Zone of skin (tissue), 1 donor: ENCODE results near the genes DNAI2, CD300A, CD300LB, NAT9 and USH1G.

DNA sequence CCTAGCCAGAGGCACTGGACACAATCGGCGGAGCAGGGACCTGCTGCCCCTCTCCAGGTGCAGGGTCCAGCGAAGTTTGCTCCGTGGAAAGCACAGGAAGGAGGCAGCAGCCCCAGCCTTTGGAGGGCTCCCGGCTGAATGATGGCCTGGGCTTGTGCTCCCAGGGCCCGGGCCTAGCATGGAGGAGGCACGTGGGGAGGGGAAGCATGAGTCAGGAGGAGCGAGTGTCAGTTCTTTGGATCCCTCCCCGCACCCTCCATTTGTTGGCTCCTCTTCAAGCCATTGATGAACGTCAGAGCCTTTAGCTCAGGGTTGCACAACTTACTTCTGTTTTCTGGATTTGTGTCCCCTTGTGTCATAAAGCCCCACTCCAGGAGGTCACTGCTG, 25.8 kb downstream of the TTYH2 start:
- RRBS, result 40% methylated on average over 1 of the region's 10 CpGs

- RRBS, result no CpG with 5 or more reads among the region's 13 CpGs
Measured at GRCh38 chr17:74241364-74241979, 28.1 kb downstream of the TTYH2 start.

GRCh38 chr17:74273960-74274557, at the start of gene DNAI2:
DNAI2 (plus strand) TSS chr17:74274234.
- RRBS, result no CpG with 5 or more reads among the region's 34 CpGs

DNA sequence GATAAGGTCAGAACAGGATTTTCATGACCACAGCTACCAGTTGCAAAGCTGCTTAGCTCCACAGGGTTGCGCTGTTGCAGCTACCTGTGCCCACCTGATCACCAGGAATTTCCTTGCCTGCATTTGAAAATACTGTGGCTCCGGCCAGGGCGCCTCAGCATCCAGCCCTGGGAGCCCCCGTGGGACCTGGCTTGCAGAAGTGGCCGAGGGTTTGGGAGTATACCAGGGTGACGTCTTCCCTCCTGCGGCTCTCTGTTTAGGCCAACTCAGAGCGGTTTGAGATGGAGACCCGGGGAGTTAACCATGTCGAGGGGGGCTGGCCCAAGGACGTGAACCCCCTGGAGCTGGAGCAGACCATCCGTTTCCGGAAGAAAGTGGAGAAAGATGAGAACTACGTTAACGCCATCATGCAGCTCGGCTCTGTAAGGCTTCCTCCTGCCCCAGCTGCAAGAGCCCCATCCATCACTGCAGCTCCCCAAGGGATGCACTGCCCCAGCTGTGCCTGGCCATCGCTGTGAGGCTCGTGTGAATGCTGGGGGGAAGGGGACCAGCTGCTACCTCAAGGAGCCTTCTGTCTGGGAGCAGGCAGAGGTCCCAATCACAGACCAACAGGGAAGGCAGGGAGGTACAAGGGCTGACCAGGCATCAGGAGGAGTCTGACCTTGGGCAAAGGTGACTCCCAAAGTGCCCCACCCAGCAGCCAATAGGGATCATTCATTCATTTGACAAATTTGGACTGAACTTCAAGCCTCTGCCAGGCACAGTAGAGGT, 10.9 kb downstream of the DNAI2 start:
- RRBS, result 7% methylated on average over 4 of the region's 18 CpGs

DNA sequence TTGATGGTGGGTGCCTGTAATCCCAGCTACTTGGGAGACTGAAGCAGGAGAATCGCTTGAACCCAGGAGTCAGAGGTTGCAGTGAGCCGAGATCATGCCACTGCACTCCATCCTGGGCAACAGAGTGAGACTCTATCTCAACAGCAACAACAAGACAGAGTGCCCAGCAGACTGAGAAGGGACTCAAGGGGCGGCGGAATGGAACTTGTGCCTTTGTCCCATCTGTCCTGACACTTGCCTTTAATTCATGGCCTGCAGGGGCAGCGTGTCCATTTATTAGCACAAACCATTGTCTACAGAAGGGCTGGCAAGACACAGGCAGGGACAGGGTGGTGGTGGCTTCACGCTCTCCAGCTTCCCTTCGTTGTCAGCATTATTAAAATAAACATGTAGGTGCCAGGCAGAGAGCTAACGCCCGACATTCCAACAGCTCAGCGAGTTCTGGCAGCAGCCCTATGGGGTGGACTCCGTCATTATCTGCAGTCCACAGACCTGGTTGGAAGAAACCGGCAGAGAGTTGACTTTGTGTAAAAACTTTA, 16.2 kb downstream of the DNAI2 start:
- RRBS, result no CpG with 5 or more reads among the region's 12 CpGs

GRCh38 chr17:74447820-74448194, 15.9 kb downstream of the GPRC5C start:
- RRBS, result no CpG with 5 or more reads among the region's 8 CpGs

- RRBS, result 33% methylated on average over 1 of the region's 41 CpGs
Measured at GRCh38 chr17:74465916-74467145, at the start of gene CD300A. CD300A (plus strand) TSS chr17:74466634.

- RRBS, result no CpG with 5 or more reads among the region's 10 CpGs
Measured at GRCh38 chr17:74531316-74531823, at the start of gene CD300LB. CD300LB (minus strand) TSS chr17:74531475.

DNA sequence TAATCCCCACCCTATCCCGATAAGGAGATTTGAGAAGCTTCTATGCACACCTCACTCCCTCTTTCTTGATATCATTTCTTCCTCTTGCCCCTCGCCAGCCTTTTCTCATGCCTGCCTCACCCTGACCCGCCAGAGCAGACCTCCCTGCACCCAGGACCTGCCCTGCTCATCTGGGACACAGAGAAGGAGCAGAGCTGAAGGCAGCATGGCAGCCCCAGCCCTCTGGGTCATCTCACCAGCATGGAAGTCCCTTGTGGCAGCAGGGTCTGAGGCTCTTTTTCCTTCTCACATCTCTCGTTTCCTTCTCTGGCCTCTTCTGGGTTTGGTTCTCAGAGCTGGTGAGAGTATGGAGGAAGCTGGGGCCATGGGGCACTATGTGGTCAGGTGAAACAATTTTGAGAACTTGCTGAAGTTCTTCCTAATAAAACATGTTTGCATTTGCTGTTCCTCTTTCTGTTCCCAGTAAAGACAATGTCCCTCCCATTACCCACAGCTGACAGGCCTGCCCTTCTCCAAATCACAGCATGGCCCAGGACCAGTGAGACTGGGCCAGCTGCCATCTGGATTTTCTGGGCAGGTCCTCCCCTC, 21.3 kb upstream of the CD300C start:
- RRBS, result no CpG with 5 or more reads among the region's 4 CpGs

- RRBS, result no CpG with 5 or more reads among the region's 1 CpG
Measured at GRCh38 chr17:74718987-74719186, 6.2 kb upstream of the CD300LF start.

GRCh38 chr17:74763231-74763828, 12.8 kb downstream of the NAT9 start:
- RRBS, result 83% methylated on average over 1 of the region's 16 CpGs

- RRBS, result 28% methylated on average over 3 of the region's 11 CpGs
Measured at GRCh38 chr17:74763829-74764551, 12.2 kb downstream of the NAT9 start.

GRCh38 chr17:74775896-74776694, at the start of gene NAT9:
NAT9 (minus strand) TSS chr17:74776345.
- RRBS, result under 1% methylated on average over 33 of the region's 65 CpGs

- RRBS, result 52% methylated on average over 4 of the region's 19 CpGs
Measured at GRCh38 chr17:74786053-74786886, 10.0 kb downstream of the TMEM104 start.

GRCh38 chr17:74923045-74923483, at the start of gene USH1G:
USH1G (minus strand) TSS chr17:74923255.
- RRBS, result 2% methylated on average over 21 of the region's 39 CpGs

GRCh38 chr17:75011734-75012276, 665 bp upstream of the MRPL58 start:
- RRBS, result 0% methylated on average over 1 of the region's 11 CpGs

DNA sequence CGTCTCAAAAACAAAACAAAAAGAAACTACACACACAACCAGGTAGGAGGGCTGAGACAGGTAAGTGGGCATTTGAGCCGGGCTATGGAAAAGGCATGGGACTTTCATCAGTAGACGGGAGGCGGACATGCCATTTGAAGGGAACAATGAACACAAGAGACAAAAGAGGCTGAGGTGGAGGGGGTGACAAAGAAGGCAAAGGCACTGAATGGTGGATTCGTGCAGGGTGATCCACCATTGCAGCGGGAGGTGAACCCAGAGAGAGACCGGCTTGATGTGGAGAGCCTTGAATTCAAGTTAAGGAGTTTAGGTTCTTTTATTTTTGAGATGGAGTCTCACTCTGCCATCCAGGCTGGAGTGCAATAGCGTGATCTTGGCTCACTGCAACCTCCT, 9.4 kb downstream of the MRPL58 start:
- RRBS, result no CpG with 5 or more reads among the region's 8 CpGs

- RRBS, result no CpG with 5 or more reads among the region's 8 CpGs
Measured at GRCh38 chr17:75032858-75033503, 13.8 kb downstream of the ATP5PD start.

GRCh38 chr17:75094604-75095509, 7.1 kb downstream of the SLC16A5 start:
- RRBS, result 56% methylated on average over 5 of the region's 20 CpGs

DNA sequence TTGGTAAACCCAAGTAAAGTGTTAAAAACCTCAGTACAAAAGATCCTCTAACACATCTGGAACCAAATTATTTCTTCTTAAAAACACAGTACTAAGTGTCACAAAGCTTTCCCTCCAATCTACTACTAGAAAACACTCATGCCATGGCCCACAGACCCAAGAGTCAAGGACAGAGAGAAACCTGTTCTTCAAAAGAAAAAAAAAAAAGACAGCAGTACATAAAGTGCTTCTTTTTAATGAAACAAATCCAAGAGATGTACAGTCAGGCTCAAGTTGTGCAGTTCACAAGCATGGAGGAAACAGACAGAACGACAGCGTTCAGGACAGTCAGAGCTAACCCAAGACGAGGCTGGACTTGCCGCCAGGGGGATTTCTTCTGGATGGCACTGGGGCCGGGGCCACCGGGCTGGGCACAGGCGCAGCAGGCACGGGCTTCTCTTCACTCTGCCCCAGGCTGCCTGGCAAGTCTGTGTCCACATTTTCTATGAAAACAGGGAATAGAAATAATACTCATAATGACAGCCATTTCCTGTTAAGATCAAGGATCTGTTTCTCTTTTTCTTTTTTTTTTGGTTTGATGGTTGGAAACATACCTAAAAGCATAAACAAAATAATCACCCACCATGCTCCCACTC, 4.3 kb upstream of the NT5C start:
- RRBS, result no CpG with 5 or more reads among the region's 8 CpGs